ENCODE measurements around a stretch of chr21.

DNA sequence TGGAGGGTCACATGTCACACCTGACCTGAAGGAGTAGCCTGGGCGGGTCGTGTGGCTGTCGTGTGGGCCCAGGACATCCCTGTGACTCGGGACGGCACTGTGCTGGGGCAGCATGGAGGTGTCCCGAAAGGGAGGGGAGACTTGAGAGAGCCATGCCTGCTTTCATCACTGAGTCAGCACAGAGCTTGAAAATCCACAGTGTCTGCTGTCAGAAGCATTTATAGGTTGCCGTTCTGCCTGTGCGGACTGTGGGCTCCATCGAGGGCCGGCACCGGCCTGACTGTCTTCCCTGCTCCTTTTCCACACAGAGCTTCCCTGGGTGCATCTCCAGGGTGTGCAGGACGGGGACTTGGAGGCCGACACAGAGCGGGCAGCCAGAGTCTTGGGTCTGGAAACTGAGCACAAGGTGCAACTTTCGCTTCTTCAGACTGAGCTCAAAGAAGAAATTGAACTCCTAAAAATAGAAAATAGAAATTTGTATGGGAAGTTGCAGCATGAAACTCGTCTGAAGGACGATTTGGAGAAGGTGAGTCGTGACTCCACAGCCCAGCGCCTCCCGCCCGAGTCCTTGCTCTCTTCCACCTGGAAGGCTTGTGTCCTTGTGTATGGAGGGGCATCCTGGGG lies 32.8 kb downstream of the PCNT start:
- RAMPAGE, long total RNA, result no peak
- RRBS, result no CpG with 5 or more reads among the region's 21 CpGs

DNA sequence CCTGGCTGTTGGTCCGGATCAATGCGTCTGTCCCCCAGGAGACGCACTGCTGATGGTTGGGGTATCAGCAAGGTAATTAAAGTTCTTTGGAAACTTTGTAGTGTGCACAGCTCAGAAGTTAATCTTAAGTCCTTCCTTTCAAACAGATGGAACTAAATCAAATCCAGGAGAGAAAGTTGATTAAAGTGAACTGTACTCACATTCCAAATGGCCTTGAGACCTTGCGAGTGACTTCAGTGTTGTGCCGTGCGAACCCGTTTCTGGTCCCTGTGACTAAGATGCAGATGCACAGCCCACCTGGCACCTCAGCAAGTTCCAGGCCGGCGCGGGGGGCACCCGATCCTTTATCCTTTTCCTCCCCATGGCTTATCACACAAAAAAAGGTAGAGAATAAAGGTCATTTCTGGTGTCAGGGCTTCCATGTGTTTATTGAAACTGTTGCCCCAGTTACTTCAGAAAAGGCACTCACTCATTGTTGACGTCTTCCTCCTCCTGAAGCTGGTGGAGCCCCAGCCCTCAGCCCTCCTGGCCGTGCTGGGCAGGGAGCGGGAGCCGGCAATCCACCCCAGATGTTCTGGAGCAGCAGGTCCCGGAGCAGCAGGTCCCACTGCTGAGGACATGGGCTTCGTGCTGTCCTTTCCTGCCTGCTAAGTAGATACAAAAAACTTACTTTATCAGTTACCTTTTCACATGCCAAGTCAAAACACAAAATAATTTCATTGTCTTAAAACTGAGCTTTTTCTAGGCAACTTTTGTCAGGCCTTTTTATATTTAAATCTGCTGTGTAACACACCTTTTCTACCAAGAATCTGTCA lies 53.0 kb downstream of the PCNT start:
- RAMPAGE, long total RNA, result no peak
- RRBS, result no CpG with 5 or more reads among the region's 17 CpGs

GRCh38 chr21:46378869-46379482 lies 55.0 kb downstream of the PCNT start:
- RAMPAGE, long total RNA, result no peak
- RRBS, result 93% methylated on average over 11 of the region's 24 CpGs

DNA sequence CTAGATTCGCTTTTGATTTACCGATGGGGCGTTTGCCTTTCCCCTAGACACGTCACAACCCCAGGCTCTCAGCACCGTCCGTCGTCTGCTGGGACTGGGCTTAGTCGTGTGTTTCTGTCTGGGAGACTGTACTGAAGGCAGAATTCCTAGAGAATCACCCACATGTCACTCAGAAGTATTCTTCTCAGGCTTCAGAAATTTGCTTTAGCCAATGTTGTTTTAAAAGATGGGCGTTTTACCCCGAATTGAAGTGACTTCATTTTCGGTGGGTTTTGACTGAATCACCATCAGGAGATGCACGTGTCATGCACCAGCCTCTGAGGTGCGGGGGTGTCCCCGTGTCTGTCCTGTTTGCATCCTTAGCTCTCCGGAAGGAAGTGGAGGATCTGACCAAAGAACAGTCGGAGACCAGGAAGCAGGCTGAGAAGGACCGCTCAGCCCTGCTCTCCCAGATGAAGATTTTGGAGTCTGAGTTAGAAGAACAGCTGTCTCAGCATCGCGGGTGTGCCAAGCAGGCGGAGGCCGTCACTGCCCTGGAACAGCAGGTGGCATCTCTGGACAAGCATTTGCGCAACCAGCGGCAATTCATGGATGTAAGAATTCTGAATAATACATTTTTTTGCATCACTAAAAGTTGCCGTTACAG lies 61.7 kb upstream of the DIP2A start:
- RAMPAGE, long total RNA, result no peak
- RRBS, result no CpG with 5 or more reads among the region's 24 CpGs

DNA sequence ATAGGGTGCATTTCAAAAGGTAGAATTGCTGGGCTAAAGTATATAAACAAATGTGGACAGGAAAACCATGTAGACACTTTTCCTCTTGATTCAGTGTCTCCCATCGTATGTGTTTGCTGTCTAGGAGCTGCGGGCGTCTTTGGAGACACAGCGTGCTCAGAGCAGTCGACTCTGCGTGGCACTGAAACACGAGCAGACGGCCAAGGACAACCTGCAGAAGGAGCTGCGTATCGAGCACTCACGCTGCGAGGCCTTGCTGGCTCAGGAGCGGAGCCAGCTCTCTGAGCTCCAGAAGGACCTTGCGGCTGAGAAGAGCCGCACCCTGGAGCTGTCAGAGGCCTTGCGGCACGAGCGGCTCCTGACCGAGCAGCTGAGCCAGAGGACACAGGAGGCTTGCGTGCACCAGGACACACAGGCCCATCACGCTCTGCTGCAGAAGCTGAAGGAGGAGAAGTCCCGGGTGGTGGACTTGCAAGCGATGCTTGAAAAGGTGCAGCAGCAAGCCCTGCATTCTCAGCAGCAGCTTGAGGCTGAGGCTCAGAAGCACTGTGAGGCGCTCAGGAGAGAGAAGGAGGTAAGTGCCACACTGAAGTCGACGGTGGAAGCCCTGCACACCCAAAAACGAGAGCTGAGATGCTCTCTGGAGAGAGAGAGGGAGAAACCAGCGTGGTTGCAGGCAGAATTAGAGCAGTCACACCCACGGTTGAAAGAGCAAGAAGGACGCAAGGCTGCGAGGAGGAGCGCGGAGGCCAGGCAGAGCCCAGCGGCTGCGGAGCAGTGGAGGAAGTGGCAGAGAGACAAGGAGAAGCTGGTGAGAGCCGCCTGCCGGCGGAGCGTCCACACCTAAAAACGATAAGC lies 27.1 kb upstream of the DIP2A start:
- RAMPAGE, long total RNA, result no peak
- RRBS, result no CpG with 5 or more reads among the region's 40 CpGs

DNA sequence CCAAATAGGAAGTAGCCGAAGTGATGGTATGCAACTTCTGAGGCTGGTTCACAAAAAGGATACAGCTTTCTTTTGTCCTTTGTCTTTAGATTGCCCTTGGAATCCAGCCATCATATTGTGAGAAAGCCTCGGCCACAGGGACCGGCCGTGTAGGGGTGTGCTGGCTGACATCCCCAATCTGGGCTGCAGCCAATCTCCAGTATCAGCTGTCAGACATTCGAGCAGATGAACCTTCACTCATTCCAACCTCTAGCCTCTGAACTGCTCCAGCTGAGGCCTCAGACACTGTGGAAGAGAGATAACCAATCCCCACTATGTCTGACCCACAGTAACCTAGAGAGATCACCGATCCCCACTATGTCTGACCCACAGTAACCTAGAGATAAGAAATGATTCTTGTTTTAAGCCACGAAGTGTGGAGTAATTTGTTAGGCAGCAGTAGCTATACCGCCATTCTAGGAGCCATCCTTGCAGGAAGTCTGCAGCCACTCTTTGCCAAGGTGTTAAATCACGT lies 3.0 kb upstream of the DIP2A start:
- RAMPAGE, long total RNA, result no peak
- RRBS, result no CpG with 5 or more reads among the region's 9 CpGs

DNA sequence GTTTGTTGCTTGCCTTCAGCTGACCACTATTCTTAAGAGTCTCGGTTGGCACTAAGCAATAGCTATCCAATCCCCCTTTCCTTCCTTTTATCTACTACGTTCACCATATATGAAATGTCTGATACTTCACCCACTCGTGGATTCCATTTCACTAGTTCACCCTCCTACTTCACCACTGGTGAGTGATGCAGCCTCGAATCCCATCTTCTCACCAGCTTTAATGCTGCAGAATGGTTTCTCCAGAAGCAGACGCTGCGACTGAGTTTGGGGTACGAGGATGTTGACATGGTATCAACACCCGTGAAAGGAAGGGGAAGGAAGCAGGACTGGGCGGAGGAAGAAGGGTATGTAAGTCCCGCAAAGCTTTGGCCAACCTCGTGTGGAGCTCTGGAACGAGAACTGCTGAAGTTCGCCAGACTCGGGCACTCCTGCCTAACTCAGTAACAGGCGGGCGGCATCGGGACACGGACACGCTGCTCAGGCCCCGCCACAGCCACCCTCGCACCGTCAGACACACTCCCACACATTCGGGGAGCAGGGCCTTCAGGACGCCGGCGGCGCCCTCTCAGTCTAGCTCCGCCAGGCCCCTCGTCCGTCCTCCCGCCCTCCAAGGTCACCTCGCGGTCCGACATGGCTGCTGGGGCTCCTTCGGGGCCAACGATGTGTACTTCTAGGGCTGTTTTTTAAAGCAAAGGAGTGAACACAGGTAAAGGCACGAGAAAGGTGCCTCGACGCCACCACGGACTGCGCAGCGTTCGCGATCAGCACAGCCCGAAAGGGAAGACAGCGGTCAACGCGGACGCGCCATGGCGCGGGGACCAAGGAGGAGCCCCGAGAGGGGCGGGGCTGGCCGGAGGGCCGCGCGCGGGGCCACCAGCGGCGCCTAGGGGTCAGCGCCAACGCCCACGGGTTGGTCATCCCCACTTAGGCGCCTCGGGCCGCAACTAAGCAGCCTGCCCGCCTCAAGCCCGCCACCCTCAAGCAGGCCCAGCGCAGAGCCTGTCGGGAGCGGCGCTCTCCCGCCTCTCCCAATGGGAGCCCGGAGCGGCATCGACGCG lies 652 bp upstream of the DIP2A start:
- RAMPAGE, long total RNA, result no peak
- RRBS, result under 1% methylated on average over 5 of the region's 79 CpGs

- RAMPAGE, long total RNA, result no peak
- RRBS, result 94% methylated on average over 5 of the region's 30 CpGs
Observed at GRCh38 chr21:46551330-46552151, 53.3 kb downstream of the S100B start.

GRCh38 chr21:46626346-46627247 lies 8.9 kb upstream of the PRMT2 start:
- RAMPAGE, long total RNA, result no peak
- RRBS, result no CpG with 5 or more reads among the region's 11 CpGs

GRCh38 chr21:46635787-46636389 lies 414 bp downstream of the PRMT2 start:
- RAMPAGE, long total RNA, result no peak
- RRBS, result no CpG with 5 or more reads among the region's 45 CpGs

Data from epithelial cell of proximal tubule (primary cell).